A673 (cell line): Measurements from ENCODE around the genes KIAA1217, GPR158 and PDSS1.

DNA sequence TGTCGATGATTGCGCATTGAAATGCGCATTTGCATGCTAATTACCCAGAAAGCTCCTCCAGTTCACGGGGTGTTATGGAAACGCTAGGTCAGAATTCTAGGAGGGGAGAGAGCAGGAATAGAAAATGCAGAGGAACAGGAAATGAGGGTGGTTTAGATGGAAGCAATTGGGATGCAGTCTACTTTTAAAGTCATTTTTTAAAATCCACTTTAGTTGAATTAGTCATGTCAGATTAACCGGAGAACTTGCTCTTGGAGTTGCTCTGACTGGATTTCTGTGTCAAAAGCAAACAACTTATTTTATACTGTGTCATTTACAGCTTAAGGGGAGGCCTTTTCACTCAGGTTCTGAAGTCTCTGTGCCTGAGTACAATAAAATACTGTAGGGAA lies 39.3 kb upstream of the MSRB2 start:
- PRO-cap = bidirectional peak, plus-strand start at position 60 of the sequence, minus-strand start outside the sequence

DNA sequence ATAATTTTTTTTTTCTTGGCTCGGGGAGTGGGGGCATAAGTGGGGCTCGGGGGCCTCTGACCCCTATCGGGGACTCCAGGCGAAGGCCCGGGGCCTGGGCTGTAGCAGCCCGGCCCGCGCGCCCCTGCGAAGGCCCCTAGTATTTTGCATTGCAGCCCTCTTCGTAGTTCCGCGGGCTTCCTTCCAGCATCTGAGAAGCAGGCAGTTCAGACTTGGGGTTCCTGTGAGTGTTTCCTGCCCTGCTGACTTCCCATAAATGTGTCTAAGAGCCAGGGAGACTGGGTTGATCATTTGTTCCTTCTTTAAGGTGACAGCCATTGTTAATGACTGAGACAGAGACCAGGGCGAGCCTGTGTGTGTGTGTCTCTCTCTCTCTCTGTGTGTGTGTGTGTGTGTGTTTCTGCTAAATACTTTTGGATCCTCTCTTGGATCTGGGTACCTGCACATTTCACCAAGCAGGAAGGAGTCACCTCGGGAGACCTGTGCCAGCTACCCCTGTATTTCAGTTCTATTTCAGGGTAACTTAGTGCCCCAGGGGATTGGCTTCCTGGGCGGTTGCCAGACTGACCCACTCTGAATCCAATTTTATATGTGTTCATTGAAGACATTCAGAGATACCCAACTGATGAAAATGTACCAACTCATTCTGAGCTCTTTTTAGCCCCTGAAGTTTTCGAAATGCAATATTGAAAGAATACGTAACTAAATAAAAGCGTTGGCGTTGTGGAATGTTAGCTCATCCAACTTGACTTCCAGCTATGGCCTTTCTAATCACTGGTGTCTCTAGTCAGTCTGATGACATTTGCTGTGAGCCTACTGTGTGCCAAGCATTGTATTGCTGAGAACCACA lies 822 bp downstream of the MSRB2 start:
- PRO-cap = unidirectional peak, minus-strand start at position 510 of the sequence

GRCh38 chr10:23405533-23405957 lies 33.3 kb upstream of the OTUD1 start:
- PRO-cap = no peak

DNA sequence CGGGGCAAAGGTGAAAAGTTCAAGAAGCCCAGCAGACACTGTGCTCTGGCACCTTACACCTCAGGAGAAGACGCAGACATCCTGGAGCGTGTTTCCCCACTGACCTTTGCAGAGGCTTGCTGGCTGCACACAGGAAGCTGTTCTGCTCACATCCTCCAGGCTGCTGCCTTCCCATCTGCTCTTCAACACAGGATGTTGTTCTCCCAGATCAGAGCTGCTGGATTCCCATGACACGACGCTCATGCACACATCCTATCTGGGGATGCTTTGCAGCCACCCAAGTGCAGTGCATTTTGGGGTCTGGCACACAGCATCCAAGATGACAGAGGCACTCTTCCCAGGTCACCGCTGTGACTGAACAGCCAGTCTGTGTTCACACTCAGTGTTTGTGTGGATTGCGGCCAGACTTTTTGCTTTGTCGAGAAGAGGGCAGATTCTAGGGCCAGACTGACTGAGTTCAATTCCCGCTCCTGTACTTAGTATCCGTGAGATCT lies 174.2 kb upstream of the KIAA1217 start:
- PRO-cap = no peak

DNA sequence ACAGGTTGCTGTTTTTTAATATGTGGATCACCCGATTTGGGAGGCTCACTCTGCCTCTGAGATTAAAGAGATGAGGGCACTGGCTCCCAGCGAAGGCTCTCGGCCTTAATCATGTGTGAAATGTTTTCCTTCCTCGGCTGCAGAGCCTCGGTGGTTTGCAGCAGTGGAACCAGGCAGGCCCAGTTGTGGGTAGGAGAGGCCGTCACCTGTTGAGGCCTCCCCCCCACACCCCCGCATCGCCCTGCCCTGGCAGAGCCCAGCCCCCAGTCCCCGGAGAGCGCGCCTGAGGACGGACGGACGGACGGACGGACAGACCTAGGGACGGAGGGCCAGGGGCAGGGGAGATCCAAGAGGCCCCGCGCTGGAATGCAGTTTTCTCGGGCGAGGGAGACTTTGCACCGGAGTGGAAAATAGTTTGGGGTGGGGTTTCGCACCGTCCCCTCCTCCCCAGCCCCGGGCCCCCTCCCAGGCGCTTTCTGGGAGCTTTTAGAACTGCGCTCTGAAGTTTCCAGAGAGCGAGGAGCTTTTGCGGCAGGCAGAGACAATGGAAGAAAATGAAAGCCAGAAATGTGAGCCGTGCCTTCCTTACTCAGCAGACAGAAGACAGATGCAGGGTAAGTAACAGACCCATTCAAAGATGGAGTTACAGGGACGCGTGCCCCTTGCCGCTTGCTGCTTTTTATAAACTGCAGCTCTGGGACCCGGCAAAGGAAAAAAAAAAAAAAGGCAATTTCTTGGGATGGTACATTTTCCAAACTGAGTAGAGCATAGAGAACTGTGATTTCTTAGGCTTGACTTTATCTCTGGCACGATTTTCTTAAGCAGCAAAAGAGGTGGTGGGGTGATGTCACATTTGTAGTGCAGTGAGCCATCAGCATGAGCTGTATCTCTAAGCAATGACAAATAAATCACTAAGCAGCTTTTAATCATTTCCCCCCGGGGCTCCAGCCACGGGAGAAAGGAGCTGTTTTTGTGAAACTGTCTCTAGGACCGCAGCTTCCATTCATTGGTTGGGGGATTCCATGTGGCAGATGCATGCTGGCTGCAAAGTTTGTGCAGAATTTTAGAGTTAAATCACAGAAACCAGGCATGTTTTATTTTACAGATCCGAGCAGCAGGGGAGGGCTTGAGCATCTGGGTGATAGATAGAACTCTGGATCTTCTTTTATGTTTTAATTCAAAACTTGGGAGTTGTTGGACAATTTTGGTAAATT lies at the start of gene KIAA1217:
TSS of gene KIAA1217 (plus strand) at position 489 of the 1,214 bp plus-strand sequence.
- PRO-cap = bidirectional peak, plus-strand start at position 142 of the sequence, minus-strand start at position 72 of the sequence; bidirectional peak, plus-strand start at position 511 of the sequence, minus-strand start at position 368 of the sequence; bidirectional peak, plus-strand start at position 630 of the sequence, minus-strand start at position 609 of the sequence; bidirectional peak, plus-strand start at position 1,006 of the sequence, minus-strand start at position 898 of the sequence

- PRO-cap = no peak
These were observed 249.0 kb downstream of the KIAA1217 start for GRCh38 chr10:24457740-24458567.

DNA sequence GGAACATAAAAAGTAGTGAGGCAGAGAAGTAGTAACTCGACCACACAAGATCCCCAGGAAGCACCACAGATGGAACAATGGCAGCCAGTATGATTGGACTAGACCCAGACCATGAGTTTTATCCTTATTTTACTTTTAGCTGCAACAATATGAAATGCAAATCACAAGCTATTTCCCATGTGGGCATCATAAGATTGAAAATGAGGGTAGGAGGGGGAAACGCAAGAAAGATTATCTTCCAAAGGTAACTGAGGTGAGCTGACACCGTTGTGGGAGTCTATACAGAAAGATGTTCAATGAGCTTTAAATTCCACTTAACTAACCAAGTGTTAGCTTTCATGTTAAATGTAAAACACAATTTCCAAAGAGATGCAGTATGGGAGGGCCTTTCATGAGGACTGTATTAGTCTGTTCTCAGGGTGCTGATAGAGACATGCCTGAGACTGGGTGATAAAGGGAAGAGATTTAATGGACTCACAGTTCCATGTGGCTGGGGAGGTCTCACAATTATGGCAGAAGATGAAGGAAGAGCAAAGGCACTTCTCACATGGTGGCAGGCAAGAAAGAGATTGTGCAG lies 191.5 kb downstream of the ARHGAP21 start:
- PRO-cap = no peak

DNA sequence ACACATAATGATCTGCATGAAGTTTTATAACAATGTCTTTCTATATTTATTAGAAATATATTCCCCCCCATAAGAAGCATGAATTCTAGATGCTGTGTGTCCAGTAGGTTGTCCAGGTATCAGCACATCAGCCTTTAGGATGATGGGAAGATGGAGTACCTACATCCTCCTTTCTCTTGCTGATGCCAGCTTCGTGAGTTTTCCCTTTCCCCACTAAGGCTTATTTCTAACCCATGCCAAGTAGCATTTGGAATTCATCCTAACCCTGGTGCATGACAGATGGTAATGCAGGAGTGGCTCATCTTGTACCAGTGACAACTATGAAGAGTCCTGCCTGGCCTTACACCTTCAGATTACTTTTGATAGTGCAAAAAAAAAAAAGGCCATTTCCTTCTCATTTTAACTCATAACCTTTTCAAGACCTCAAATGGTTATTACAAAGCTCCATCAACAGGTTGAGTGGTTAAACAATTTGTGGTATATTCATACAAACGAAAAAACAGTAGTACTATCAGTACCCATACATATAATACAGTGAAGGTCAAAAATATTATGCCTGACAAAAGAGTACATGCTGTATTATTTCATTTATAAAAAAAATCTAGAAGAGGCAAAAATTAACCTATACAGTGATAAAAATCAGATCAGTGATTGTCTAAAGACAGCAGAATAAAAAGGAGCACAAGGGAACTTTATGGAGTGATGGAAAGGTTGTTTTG lies 58.6 kb downstream of the ARHGAP21 start:
- PRO-cap = no peak

DNA sequence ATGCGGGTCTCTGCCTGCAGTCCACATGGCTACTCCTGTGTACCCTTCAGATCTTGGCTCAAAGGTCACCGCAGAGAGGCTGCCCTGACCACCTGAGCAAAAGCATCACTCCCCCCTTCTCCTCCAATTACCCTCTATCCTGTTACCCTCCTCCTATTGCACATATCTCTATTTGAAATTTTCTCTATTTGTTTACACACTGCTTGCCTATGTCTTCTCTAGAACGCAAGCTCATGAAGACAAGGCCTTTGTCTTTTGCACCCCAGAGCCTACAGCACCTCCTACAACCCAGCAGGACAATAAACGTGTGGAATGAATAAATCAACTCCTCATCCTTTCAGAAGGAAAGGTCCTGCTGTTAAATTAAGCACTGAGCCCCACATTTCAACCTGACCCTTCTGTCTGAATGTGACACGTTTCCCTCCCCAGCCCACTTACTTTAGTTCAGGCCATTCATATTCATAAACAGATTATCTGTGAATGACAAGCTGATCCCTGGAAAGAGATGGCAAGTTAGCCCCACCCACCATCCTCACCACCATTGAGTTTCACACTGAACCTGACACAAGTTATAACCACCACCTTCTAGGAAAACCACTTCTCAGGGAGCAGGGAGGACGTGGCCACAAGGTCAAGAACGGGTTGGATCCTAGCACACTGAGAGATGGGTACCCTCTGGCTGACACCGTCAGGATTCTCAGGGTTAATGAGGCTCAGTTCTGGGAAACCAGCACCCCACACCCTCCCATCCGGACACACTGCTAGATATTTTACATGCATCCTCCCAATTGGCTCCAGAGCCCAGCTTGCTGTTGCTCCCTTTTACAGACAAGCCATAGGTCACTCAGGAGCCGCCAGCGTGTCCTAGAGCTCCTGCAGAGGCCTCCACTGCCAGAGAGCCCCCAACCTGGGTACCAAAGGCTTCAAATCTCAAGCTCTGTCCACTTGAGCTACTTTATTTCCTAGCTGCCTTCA lies 1.0 kb downstream of the PRTFDC1 start:
- PRO-cap = bidirectional peak, plus-strand start outside the sequence, minus-strand start at position 757 of the sequence

DNA sequence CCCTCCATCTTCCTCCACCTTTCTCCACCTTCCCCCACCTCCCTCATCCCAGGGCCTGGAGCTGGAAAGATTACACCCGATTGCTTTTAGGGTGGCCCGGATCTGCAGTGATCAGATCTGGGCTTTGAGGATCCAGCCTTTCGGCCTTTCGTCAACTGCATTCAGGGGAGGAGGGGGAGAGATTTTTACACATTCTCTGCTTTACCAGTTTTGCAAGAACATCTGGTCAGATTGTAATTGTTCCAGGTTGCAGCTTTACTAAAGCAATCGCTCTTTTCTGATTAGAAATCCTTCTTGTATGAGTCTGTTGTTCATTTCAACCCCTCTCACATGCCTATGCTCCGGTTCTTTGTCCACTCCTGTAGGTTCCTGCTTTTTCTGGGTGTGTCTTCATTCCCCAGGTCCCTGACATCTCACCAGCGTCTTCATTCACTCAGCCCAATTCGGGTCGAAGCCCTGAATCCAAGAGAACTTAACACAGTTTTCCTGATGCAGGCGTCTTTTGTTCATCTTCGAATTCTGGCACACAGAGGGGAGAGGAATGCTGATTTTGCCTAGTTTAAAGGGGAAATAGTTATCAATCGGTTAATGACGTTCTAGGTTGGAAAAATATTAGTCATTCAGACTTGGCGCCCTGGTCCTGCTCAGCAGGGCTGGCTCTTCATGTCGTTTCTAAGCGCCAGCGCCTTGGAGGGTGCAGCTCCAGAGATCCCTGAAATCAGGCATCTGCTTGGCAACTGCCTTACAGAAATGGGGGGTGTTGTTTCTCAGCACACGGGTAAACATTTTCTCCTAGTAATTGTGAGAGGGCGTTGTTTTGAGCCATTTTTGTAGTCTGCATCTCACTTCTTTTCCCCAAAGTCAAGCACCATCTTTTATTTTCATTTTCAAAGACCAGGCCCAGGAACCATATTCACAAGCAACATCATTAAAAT lies 1.1 kb upstream of the PRTFDC1 start:
- PRO-cap = no peak

DNA sequence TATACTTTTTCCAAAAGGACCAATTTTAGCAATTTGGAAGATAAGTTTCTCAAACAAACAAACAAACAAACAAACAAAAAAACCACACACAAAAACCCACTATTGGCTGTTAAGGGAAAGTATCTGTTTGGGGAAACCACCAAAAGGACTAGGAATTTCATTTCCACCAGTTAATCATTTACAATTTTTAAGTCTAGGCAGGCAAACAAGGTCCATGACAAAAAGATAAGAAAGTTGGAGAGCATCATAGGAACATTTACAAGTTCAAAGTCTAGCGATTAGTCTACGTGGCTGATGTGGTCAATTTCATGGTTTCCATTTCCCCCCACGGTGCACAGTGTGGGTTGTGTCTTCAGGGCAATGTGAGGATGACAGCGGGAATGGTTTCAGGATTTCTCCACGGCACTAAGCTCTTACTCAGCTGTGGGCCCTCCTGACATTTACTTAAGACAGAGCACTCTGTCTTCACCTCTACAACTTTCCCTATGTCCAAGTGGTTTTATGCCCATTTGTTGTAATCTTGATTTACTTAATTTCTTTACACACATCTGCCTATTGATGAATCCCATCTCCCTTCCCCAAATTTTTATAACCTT lies 62.6 kb downstream of the THNSL1 start:
- PRO-cap = no peak

GRCh38 chr10:25174337-25175483 lies at the start of gene GPR158:
Gene GPR158 (plus strand): TSS chr10:25175001.
- PRO-cap = unidirectional peak, plus-strand start at chr10:25174741

DNA sequence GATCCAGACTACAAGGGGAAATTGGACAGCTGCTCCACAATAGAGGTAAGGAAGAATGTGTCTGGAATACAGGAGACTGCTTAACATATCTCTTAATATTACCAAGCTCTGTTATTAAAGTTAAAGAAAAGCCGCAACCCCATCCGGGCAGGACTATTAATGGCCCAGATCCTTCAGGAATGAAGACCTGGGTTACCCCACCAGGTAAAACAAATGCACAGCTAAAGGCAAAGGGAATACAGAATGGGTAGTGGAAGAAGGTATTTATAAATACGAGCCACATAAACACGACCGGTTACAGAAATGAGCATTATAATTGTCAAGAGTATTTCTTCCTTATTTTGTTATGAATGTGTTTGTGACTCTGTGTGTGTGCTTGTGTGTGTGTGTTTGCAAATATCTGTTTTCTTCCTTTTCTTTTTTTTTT lies 49.5 kb upstream of the MYO3A start:
- PRO-cap = no peak

DNA sequence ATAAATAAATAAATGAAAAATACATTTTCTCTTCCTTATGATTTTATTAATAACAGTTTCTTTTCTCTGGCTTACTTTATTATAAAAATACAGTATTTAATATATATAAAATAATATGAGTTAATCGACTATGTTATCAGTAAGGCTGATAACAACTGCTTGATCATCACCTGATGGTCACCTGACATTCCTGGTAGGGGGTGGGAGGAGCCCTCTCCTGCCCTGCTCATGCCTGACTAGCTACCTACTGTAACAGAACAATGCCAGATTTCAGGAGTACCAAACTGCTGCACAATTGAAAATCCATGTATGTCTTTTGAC lies 1.3 kb upstream of the APBB1IP start:
- PRO-cap = no peak

GRCh38 chr10:26448621-26449064 lies 10.5 kb downstream of the APBB1IP start:
- PRO-cap = no peak

DNA sequence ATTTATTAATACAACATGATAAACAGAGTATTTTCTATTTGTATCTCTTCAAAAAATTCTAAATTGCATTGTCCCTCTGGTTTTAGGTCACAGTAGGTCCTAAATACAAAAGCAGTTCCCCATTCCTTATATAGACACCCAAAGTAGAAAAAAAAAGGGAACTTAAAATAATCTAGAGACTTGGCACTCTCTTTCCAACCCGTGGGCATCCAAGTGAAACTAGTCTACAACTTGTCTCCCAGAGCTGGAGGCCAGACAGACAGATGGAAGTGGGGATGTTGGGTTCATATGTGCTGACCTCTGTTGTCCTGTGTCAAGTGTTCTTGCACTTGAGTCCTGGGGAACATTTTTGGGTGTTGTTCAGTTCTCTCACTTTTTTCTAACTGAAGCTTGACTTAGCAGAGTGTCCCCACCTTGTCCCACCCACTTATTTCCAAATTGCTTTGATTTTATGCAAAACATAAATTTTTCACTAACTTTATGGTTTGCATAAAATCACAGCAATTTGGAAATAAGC lies 42.8 kb downstream of the APBB1IP start:
- PRO-cap = no peak

DNA sequence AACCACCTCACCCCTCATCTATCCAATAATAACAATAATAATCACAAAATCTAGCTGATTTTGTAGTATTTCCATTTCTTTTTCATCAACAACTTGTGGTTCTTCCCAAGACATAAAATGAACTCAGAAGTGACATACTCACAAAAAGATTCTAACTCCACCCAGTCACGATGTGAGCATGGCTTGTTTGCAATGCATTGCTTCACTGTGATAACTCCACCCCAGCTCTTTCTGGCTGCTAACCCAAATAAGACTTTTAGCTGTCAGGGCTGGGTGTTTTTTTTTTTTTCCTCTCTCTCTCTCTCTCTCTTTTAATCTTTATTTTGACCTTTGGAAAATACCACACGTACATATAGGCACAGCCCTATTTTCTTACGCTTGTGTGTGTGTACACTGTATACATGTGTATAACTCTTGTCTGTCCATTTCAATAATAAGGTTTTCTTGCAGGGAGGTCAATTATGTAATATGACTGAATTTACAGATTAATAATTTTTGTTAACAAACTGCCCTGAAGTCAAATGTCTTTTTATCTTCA lies 48.9 kb downstream of the APBB1IP start:
- PRO-cap = no peak

DNA sequence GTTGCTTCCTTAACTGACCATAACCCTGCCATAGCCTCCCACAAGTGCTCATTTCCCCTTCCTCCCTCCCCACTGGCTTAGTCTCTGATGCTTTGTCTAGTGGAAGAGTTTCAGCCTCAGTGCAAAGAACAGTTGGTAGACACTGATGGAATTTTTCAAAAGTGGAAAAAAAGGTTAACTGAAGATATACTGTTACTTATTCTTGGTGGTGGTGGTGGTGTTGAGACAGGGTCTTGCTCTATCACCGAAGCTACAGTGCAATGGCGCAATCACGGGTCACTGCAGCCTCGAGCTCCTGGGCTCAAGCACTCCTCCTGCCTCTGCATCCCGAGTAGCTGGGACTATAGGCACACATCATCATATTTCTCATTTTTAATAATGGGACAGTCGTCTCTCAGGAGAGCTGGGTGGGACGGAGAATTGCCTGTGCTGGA lies 74.3 kb downstream of the APBB1IP start:
- PRO-cap = no peak

DNA sequence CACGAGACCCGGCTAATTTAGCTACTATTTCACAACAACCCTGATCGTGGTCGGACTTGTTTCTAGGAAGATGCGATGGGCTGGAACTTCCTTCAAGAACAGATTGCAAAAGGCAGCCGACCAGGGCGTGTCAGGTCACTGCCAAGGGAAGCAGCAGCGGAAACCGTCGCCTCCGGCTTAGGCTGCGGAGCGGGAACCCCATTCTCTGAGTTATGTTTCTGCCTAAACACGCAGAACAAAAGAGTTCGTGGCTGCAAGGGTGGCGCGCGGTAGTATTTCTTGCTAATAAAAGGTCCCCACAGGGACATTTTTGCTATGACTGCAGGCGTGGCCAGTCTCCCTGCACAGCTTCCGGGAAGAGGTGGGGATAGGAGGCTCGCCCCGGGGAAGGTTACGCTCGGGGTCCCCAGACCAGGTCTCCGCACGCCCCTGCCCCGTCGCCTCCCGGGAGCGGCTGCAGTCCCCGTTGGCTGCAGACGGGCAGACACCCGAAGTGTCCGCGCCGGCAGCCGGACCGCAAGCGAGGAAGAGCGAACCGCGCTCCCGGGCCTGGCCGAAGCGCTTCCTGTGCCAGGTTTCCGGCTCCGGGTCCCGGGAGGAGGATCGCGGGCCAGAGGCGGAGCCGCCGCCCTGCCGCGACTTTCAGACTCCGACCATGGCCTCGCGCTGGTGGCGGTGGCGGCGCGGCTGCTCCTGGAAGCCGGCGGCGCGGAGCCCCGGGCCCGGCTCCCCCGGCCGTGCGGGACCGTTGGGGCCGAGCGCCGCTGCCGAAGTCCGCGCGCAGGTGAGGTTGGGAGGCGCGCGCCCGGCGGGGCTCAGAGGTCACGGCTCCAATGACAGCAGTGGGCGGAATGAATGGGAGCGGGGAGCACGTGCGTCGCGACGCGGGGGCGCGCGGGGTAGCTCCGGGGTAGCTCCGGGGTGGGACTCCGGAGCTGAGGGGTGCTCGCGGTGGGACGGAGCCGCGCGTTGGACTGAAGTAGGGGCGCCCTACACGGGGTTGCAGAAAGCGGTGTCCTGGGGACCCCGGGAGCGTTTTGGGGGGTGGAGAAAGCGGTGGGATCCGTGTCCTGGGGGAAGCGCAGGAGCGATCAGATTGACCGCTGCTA lies at the start of gene PDSS1:
TSS of gene PDSS1 (plus strand) at position 645 of the 1,109 bp plus-strand sequence.
- PRO-cap = bidirectional peak, plus-strand start at position 138 of the sequence, minus-strand start at position 281 of the sequence; bidirectional peak, plus-strand start at position 645 of the sequence, minus-strand start at position 522 of the sequence

- PRO-cap = no peak
These were observed 40.8 kb downstream of the PDSS1 start for GRCh38 chr10:26738187-26738769.